ENCODE data around the genes SVIL, JCAD and LYZL2.

GRCh38 chr10:29319059-29319658 lies 30.3 kb downstream of the LYZL1 start:
- PRO-cap = no peak

DNA sequence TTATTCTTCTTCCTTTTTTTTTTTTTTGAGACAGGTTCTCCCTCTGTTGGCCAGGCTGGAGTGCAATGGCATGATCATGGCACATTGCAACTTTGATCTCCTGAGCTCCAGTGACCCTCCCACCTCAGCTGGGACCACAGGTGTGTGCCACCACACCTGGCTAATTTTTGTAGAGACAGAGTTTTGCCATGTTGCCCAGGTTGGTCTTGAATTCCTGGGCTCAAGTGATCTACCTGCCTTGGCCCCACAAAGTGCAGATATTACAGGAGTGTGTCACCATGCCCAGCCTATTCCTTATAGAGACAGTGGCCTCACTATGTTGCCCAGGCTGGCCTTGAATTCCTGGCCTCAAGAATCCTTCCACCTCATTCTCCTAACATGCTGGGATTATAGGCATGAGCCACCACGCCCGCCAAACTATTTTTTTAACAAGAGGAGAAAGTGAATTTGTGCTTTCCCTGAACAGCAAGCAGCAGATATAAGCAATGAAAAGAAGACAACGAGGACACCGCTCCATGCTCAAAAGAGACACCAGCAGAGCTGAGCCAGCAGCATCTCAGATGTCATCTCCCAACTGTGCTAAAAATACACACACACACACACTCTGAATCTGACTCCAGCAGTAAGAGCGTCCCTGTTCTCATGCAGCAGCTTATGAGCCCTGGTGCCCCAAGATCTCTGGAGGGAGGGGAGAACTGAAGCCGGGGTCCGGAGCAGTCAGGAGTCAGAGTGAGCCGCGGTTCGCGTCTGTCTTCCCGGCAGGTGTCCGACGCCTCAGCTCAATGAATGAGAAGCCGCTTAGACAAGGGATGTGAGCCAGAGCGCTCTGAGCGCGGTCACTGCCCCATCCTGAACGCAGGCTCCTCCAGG lies 49.5 kb downstream of the SVIL start:
- PRO-cap = no peak

GRCh38 chr10:29598611-29599801 lies 35.8 kb downstream of the SVIL start:
- PRO-cap = no peak

DNA sequence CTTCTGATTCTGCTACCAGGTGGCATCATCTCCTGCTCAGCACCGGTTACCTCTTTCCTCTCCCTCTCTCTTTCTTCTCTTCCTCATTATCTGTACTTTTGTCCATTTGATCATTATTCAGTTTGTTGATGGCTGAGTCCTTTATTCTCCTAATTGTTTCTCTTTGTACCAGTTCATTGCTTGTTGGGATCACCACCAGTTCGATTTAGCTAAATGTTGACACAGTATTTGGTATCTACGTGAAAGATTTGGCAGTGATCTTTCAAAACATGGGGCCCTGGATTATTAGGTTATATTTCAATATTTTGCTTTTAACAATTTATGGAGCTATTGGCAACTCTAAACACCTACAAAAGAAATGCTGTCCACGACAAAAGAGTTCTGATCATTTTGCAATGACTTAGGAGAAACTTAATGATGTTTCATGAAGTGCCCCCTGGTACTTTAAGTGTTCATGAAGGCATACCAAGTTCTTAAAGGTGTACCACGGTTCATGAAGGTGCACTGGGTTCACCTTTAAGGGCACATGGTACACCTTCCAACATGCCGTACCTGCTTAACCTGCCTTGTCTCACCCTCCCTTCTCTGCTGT lies 32.9 kb downstream of the SVIL start:
- PRO-cap = no peak

DNA sequence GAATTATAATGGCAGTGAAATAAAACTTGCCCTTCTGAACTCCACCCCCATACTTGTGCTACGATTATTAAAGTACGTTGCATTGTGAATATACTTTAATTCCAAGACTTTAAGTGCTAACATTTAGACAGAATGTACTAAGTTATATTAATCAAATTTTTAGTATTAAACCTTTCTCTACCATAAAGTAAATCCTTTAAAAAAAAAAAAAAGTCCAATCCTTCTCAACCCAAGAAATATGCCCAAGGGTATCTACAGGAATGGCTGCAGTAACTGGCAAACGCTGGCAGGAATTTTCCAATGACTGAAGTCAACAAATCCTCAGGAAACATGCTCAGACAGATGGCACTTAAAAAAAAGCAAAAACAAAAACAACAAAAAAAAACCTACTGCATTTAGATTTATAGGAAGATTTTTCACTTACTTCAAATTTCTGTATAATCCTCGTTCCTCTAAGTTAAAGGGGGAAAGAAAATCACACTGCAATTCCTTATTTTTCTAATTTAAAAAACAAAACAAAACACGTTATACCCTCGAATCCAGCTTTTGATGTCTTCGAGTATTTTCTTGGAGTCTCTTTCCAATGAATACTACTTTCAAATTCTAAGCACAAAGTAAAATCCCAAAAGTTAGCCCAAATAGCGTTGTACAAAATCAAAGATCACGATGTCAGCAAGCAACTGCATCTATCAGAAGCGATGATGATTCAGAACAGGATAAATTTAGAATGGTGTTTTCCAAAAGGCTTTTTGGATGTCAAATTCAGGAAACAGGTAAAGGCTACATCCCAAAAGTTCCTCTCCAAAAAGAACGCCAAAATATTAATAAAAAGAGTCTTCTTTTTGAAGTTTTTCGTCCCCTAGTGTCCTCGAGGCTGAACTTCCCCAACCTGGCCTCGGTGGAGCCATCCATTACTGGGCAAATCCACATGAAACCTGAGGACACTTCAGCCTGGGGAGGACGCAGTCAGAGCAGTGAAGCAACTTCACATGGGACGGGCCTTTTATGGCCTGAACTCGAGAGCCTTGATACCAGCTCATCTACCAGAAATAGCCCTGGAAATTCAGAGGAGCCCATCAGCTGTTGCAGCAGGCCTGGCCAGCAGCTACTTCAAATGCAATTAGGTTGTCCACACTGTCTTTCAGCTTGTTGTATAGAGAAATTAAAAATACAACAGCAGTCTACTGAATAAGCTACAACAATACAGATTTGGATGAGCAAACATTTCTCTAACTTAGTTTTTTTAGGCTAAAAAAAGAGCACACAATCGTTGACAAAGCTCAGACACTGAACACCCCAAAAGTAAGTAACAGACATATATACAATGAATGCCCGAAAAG lies at the start of gene SVIL:
SVIL (minus strand) TSS at position 976 of the 1,340 bp plus-strand sequence.
- PRO-cap = bidirectional peak, plus-strand start at position 1,056 of the sequence, minus-strand start at position 937 of the sequence

- PRO-cap = no peak
Observed at GRCh38 chr10:29636093-29636728, 1.4 kb upstream of the SVIL start.

GRCh38 chr10:29647146-29647480 lies 12.3 kb upstream of the SVIL start:
- PRO-cap = no peak

DNA sequence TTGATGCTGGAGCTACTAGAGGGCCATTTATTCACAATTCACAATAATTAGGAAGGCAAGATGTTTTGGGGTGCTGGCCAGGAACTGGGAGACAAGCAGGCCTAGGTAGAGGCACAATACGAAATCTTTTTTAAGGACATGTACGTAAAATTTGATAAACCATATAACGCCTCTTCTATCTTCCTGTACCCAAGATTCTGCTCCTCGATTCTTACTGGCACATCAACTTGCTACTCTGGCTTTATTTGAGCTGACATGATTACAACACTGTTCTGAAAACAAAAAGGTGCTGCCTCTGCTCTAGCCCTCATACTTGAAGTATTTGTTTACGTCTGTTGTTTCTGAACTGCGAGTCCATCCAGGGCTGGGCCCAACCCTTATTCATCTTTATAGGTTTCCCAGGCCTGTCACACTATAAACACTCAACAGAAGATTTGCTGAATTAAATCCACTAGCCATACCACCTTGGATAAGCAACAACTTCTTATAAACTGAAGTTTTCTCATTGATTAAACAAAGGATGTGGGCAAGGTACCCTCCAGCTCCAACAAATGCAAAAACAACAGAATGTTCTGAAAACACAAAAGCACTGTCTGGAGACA lies 96.2 kb upstream of the SVIL start:
- PRO-cap = no peak

- PRO-cap = bidirectional peak, plus-strand start at chr10:29735469, minus-strand start at chr10:29735420
Observed at GRCh38 chr10:29734516-29735573, 100.1 kb upstream of the SVIL start.

DNA sequence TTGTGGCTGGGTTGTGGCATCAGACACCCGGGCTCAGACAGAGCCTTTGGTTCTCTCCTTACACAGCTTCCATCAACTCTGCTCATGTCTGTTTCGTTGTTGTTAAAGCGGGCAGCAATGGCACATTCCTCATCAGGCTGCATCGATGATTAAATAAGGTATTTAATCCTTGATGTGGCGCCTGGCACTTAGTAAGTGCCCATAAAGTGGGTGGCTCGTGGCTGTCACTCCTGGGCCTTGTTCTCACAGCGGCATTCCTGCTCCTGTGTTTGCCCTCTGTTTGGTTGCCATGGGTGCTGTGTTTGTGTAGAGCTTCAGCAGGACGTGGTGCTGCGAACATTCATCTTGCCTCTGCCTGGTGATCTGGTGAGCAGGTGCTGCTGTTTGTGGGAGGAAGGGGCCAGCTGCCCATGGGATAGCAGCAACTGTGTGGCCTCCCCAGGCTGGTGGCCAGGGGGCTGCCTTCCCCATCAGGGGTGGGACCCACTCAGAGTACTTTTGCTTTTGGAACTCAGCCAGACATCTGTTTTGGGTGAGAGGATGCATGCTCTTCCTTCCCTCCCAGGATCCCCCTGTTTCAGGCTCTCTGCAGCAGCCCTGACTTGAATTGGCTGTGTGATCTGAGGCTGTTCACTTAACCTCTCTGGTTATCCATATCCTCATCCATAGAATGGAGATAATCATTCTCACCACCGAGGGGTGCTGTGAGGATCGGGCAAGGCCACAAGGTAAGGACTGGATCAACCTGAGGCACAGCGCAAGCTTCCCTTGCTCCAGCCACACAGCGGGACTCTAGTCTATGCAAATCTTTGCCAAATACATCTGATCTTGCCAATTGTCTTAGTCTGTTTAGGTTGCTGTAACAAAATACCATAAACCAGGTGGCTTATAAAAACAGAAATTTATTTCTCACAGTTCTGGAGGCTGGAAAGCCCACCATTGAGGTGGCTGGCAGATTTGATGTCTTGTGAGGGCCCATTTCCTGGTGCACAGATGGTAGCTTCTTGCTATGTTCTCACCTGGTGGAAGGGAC lies 207.4 kb upstream of the SVIL start:
- PRO-cap = no peak

- PRO-cap = no peak
Observed at GRCh38 chr10:29849500-29849983, 209.8 kb downstream of the JCAD start.

GRCh38 chr10:30059370-30059836 lies at the start of gene JCAD:
JCAD (minus strand) TSS chr10:30059586.
- PRO-cap = unidirectional peak, minus-strand start at chr10:30059552

GRCh38 chr10:30115915-30116300 lies 56.5 kb upstream of the JCAD start:
- PRO-cap = no peak

- PRO-cap = no peak
Observed at GRCh38 chr10:30445005-30445204, 10.9 kb downstream of the MAP3K8 start.

- PRO-cap = no peak
Observed at GRCh38 chr10:30494247-30494647, 60.3 kb downstream of the MAP3K8 start.

DNA sequence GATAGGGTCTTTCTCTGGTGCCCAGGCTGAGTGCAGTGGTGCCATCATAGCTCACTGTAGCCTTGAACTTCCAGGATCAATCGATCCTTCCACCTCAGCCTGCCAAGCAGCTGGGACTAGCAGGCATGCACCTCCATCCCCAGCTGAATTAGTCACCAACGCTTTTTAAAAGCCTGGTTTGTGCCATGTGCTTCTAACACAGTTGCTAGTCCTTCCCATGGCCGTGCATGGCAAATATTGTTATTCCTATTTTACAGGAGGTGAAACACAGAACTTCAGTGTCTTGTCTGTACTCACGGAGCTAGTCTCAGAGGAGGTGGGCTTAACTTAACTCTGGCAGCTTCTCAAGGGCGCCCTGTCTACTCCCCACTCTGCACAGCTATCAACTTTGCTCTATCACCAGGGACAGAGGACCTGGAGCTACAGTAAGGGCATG lies 23.2 kb downstream of the LYZL2 start:
- PRO-cap = no peak

DNA sequence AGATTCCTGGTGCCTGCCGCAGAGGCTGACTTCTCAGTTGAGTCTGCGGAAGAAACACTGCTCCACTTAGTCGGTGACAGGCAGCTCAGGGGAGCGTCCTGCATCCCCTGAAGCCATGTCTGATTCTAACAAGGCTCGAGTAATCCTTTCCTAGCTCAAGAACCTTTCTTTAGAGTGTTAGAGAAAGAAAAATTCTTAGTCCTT lies at the start of gene LYZL2:
LYZL2 (minus strand) TSS at position 152 of the 204 bp plus-strand sequence.
- PRO-cap = no peak

- PRO-cap = no peak
Observed at GRCh38 chr10:30782688-30783121, 153.2 kb upstream of the LYZL2 start.

DNA sequence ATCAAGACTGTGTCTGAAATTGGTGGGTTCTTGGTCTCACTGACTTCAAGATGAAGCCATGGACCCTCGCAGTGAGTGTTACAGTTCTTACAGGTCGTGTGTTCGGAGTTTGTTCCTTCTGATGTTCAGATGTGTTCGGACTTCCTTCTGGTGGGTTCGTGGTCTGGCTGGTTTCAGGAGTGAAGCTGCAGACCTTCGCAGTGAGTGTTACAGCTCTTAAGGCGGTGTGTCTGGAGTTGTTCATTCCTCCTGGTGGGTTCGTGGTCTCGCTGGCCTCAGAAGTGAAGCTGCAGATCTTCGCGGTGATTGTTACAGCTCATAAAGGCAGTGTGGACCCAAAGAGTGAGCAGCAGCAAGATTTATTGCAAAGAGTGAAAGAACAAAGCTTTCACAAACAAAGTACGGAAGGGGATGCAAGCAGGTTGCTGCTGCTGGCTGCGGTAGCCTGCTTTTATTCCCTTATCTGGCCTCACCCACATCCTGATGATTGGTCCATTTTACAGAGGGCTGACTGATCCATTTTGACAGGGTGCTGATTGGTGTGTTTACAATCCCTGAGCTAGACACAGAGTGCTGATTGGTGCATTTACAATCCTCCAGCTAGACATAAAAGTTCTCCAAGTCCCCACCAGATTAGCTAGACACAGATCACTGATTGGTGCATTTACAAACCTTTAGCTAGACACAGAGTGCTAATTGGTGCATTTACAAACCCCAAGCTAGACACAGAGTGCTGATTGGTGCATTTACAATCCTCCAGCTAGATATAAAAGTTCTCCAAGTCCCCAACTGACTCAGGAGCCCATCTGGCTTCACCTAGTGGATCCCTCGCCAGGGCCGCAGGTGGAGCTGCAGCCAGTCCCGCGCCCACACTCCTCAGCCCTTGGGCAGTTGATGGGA lies 102.2 kb downstream of the ZNF438 start:
- PRO-cap = no peak

DNA sequence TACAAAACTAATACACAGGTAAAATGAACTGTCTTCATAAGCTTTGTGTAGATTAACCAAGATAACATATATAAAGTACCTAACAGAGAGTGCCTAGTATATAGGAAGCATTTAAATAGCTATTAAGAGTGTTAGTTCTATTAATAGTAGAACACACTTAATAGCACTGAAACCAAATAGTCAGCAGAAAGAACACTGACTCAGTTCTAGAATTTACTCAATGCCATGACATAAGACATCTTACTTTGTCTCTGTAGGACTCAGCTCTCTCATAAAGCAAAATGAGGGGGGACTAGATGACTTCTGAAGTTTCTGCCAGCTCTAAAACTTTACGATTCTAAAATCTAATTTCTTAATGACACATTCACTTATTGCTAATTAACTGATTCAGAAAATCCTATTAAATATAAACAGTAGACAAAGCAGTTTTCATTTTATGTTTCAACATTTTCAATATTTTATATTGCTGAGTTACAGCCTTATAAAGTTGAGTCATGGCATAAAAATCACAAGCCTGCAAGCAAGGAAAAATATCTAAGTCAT lies 24.0 kb downstream of the ZNF438 start:
- PRO-cap = no peak

All from left colon (tissue), 1 donor.